Pulmonary lymph node (tissue), 1 donor: ENCODE measurements around a stretch of chr3.

DNA sequence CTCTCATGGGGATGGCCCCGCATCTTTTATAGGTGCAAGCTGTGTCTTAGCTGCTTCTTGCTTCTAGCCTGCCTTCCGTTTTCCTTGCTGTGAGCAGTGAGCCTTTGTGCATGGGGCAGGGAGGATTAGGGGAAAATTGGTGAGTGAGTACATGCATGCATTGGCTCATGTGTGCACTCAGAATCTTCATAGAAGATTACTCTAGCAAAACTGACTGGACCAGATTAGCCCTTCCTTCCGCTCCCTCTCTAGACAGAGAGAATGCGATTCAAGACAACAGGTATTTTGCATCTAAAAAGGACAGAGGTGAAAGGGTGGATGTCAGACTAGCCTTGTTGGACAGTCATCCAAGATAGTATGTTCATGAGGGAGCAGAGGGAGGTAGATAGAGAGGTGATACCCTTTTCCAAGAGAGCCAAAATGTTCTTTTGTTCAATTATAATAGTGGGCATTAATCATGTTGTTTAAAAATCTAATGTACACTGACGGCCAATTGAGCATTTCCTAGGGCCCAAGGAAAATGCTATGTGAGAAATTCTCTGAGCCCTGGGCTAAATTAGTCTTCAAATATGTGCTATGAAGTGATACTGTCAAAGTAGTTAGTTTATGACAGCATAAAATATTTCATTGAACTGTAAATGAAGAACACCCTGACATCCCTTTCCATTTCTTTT is 42.7 kb downstream of the TGFBR2 start:
- PRO-cap, result no peak

DNA sequence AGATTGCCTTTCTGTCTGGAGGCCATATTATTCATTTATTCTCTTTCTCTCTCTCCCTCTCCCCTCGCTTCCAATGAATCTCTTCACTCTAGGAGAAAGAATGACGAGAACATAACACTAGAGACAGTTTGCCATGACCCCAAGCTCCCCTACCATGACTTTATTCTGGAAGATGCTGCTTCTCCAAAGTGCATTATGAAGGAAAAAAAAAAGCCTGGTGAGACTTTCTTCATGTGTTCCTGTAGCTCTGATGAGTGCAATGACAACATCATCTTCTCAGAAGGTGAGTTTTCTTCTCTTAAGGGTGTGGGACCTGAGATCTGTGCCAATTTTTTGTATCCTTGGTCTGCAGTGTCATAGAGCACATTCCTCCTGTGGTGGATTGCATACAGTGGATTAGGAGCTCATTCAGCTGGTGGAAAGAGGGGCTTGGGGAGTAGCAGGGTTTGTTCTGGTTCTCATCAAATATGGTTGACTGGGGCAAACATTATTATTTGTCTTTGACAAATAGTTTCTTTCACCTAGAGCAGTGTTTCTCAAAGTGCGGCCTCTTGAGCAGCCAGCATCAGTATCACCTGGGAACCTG is 43.9 kb downstream of the TGFBR2 start:
- PRO-cap, result no peak

DNA sequence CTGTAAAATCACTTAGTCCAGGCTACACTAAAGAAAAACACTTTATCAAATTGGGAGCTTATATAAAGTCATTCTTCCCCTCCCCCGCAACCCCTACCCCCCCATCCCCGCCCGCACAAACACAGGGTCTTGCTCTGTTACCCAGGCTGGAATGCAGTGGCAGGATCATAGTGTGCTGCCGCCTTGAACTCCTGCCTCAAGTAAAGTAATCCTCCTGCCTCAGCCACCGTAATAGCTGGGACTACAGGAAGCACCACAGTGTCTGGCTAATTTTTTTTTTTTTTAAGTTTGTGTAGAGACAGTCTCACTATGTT is 60.1 kb downstream of the TGFBR2 start:
- PRO-cap, result no peak

DNA sequence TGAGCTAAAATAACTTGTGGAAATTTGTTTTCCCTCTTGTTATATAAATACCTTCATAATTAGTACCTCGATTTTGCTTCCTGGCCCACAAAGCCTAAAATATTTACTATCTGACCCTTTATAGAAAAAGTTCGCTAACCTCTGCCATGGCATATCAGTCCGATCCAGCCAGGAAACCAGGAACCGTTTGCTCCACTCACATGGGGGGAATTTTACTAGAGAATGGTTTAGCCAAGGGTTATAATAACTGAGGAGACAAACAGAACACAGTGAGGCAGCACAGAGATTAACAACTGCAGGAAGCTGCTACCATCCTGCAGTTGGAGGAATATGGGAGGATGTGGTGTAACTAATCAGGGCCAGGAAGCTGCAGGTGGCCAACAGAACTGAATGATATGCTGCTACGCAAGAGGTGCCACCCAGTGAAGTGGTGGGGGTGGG is 306.5 kb upstream of the STT3B start:
- PRO-cap, result no peak

- PRO-cap, result no peak
Observed at GRCh38 chr3:31232328-31233222, 300.1 kb upstream of the STT3B start.

- PRO-cap, result no peak
Observed at GRCh38 chr3:31535887-31536354, 3.2 kb downstream of the STT3B start.

DNA sequence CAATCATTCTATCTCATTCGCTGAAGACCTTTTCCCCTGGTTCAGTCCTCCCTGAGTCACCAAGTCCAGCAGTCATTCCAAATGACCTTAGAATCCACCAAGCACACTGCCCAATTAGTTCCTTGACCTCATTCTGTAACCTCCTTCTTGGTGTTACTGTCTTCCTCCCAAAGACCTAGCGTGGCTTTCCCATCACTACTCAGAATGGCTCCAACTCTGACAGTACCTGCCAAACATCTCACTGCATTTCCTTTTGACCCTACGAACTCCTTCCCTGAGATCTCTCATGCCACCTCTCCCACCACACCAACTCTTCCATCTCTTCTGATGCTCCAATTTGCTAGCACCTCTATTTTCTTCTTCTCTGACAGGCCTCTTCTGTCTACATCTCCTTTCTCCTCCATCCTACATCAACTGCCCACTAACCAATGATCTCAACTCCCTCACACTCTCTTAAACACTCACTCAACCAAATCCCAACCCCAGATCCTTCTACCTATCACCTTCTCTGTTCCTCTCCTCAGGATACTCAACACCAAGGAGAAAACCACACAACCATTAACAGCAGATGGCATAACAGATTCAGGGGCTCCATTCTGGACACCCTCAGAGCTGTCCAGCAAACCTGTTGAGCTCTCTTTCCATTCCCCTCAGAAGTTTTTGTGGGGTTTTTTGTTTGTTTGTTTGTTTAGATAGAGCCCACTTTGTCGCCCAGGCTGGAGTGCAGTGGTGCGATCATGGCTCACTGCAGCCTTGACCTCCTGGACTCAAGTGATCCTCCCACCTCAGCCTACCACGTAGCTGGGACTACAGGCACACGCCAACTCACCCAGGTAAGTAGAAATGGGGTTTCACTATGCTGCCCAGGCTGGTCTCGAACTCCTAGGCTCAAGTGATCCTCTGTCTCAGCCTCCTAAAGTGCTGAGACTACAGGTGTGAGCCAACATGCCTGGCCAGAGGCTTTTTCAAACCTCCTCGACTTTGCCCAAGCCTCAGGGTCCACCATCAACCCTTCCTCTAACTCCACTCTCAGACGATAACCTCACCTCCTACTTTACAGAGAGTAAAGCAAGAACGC is 42.9 kb downstream of the OSBPL10 start:
- PRO-cap, result no peak

DNA sequence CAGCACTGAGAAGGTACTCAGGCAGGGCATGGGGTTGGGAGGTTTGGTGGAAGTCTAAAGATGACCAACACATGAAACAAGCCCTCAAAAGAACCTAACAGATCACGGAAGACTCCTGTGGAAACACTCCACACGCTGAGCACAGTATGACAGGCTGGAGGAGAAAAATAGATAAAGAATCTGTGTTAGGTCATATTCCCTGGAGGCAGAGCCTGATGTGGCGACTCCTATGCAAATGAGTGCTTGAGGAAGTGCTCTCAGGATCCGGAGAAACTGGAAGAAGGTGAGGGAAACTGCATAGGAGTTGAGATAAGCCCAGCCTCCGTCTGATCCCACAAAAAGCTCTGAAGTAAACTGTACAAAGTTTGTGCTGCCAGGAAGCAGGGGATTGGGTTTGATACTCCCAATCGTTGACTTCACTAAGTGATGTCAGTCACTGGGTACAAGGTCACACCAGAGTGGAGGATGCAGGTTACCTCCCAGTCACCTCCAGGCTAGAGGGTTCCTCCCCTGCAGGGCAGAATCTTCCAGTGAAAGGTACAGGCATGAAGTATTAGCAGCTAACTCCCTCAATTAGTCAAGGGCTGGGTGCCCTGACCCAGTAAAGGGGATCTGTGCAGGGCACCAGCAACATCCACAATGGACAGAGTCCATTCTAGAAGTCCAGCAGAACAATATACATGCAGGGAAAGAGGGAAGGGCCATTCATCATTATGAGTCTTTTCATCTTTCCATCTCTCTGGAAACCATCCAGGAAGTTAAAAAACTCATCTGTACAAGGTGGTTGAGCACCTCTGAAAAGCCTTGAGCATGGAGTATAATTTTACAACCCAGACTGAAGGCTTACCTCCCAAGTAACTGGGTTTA is 33.3 kb downstream of the OSBPL10 start:
- PRO-cap, result unidirectional peak, plus-strand start at position 576 of the sequence

- PRO-cap, result no peak
Observed at GRCh38 chr3:31957137-31957619, 23.9 kb downstream of the OSBPL10 start.

DNA sequence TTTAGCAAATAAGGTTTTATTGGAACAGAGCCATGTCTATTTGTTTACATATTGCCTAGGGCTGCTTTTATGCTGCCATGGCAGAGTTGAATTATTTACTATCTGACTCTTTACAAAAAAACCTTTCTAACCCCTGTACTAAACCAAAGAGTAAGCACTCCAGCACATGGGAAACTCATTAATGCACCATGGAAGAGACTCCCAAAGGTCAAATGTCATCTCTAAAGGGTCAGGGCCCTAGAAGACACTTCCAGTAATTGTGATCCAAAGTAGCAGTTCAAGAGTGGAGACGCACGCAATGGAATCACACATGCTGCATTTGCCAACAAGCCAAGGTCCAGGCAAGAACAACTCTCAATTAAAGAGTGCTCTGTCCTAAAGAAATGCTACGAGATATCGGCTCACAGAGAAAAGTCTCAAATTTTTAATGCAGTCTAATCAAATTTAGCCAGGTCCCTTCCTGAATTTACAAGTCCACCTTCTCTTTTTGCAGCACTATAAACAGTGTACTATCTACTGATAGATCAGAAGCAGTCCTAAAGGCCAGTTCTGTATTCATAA is 22.2 kb downstream of the OSBPL10 start:
- PRO-cap, result unidirectional peak, plus-strand start at position 275 of the sequence

GRCh38 chr3:32414534-32414990 is 22.9 kb downstream of the CMTM7 start:
- PRO-cap, result bidirectional peak, plus-strand start at chr3:32414784, minus-strand start at chr3:32414617

- PRO-cap, result unidirectional peak, plus-strand start at chr3:32428511
Observed at GRCh38 chr3:32428360-32428843, 36.7 kb downstream of the CMTM7 start.

GRCh38 chr3:32484306-32485034 is 18.2 kb downstream of the CMTM6 start:
- PRO-cap, result unidirectional peak, plus-strand start at chr3:32484695

DNA sequence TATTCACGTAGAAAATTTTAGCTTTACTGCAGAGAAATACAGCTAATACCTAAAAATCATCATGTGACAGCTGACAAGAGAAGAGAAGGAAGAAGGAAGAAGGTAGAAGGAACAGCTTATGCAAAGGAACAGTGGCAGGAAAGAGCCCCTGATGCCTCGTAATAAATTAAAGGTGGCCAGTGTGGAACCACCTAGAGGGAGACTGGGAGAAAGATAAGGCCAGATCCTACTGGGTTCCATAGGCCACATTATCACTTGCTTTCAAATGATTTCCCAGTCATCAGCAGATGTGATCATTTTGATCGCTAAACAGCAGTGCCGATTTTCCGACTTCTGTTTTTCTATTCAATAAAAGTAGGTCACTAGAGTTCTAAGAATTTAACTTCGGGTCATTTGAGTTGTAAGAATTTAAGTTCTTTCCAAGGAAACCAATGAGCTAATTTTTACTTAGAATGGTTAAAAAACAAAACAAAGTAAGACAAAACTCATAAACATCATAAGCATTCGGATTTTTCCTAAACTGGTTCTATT is 1.3 kb downstream of the CMTM6 start:
- PRO-cap, result unidirectional peak, plus-strand start at position 123 of the sequence

DNA sequence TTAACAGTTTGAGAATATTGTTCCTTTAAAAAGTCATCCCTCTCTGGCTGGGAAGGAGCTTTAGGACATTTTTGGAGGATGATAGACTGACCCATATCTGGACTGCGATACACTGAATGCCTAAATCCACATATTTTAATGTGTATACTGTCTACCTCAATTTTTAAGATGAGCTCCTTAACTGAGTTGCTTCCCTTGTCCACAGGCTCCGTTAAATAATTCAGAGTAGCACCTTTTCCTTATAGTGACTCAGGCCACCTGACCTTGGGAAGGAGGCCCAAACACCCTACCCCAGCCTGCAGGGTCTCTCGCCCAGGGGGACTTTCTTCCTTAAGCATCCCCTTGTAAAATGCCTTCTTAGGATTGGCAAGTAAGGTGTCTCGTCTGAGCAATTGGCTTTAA is 3.3 kb downstream of the TRIM71 start:
- PRO-cap, result no peak

DNA sequence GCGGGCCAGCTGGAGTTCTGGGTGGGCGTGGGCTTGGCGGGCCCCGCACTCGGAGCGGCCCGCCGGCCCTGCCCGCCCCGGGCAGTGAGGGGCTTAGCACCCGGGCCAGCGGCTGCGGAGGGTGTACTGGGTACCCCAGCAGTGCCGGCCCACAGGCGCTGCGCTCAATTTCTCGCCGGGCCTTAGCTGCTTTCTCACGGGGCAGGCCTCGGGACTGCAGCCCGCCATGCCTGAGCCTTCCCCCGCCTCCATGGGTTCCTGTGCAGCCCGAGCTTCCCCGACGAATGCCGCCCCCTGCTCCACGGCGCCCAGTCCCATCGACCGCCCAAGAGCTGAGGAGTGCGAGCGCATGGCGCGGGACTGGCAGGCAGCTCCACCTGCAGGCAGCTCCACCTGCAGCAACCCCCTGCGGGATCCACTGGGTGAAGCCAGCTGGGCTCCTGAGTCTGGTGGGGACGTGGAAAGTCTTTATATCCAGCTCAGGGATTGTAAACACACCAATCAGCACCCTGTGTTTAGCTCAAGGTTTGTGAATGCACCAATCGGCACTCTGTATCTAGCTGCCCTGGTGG is 48.5 kb upstream of the CCR4 start:
- PRO-cap, result no peak

GRCh38 chr3:32952521-32953248 is 1.2 kb downstream of the CCR4 start:
- PRO-cap, result bidirectional peak, plus-strand start at chr3:32952882, minus-strand start at chr3:32952756

DNA sequence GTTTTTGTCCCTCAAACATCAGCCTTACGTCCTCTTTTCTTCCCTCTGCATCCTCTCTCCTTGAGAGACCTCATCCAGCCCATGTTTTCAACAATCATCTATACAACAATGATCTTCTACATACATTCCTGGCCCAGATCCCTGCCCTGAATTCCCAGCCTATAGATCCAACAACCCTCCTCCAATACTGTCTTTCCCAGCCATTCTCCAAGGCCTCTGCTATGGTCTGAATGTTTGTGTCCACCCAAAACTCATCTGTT is 60.6 kb downstream of the CCR4 start:
- PRO-cap, result no peak

DNA sequence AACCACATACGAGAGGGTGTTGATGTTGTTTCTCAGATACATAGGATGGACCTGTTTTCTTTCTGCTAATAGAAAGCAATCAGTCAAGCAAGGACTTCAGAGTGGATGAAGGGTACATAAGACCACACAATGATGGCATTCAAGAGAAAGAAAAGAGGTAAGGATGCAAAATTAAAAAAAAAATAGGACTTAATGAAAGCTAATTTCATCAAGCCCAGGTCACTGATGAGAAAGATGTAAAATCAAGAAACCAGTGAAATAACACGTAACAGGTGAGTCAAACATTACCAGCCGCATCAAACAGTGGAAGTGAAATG is 6.2 kb downstream of the GLB1 start:
- PRO-cap, result no peak

- PRO-cap, result no peak
Observed at GRCh38 chr3:33426372-33427198, 13.6 kb downstream of the UBP1 start.